ENCODE measurements around a stretch of chr22.

DNA sequence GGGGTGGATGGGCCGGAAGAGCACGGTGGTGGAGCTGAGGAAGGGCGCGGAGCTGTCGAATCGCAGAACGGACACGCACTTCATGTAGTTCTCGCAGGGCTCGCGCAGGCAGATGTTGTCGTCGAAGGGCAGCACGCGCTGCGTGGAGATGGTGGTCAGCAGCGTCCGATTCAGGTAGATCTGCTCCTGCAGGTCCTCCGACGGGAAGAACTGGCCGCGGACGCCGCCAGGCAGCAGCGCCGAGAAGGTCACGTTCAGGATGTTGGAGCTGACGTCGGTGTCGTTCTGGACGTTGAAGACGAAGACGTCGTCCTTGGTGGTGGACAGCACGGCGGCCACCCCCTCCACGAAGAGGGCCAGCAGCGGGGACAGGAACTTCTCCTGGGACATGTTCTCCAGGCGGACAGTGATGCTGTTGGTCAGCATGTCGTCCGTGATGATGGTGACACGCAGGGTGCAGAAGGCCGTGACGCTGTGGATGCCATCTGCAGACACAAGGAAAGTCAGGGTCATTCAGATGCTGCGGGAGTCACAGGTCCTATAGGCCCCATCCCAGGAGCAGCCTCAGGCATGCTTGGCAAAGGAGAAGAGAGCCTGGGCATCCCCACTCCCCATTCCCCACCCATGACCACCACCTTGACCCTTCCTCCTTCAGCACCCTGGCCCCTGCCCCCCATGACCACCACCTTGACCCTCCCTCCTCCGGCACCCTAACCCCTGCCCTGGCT is 73.4 kb downstream of the CELSR1 start:
- RRBS = 80% methylated on average over 1 of the region's 46 CpGs

- RRBS = 42% methylated on average over 3 of the region's 6 CpGs
These were observed 9.3 kb upstream of the CELSR1 start for GRCh38 chr22:46546659-46547184.

DNA sequence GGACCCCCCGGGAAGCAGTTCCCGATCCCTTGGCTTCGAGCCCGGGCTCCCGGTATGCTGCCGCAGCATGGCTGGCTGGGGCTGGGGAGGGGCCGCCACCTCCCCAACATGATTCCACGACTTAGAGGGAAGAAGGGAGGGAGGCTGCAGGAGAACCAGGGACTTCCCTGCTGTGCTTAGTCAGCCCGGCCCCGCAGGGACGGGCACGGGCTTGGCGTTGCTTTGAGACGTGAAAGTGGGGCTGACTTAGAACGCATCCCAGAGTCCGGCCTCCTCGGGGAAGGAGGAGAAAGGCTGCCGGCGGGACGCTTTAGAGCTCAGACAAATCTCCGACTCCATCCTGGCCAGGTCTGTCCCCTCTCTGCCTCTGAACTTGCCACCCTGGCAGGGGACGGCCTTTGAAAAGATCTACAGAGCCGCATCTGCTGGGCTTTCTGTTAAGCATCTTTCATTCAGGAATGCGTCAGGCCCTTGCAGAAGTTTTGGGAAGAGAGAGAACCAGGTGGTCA is 35.5 kb upstream of the GRAMD4 start:
- RRBS = 76% methylated on average over 7 of the region's 24 CpGs

- RRBS = no CpG with 5 or more reads among the region's 10 CpGs
These were observed 18.6 kb downstream of the GRAMD4 start for GRCh38 chr22:46638704-46639239.

DNA sequence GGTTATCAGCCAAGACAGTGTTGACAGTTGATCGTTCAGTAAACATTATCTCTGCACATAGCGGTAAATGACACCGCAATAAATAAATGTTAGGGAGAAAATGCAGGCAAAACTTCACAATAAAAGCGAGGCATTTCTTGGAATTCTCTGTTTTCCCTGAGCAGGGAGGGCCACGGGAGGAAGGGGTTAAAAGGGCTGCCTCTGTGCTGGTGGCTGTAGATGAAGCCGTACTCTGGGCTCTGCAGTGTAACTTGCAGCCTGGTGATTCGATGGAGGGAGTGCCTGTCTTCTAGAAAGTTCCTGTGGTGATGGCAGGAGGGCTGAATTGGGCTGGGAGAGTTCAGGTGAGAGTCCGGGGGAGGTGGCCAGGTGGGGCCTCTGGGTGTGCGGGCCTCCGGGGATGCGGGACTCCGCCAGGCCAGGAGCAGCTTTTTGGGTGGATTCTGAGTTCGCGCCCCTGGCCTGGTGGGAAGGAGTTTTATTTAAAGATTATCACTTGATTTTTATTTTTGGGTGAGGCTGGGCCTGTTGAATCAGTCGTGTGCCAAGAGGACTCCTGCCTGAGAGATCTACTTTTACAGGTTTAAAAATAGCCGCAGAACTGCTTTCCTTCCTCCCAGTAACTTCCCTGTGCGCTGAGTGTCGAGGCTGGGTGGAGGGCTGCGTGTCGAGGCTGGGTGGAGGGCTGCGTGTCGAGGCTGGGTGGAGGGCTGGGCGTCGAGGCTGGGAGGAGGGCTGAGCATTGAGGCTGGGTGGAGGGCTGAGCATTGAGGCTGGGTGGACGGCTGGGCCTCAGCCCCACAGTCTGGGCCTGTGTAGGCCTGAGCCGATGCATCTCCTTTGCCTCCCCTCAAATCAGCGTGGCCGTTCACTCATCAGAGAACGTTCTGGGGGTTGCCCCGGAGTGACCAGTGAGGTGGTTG is 29.7 kb downstream of the GRAMD4 start:
- RRBS = 84% methylated on average over 3 of the region's 30 CpGs

DNA sequence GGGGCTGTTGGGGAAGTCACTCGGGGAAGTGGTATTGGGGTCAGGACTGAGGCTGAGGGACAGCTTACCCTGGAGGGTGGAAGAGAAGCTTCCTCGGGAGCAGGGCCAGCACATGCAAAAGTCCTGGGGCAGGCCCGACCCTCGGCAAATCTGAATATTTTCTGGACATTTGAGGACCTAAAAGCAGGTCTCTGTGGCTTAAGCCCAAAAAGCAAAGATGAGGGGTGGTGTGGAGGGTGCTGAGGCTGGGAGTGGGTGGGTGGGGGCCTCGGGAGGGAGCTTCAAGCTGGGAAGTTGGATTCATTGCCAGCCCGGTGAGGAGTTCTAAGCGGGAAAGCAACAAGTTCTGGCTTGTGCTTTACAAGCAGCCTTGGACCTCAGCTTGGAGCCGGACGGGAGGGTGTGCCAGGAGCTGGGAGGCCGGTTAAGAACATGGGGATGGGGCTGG is 34.9 kb downstream of the GRAMD4 start:
- RRBS = 94% methylated on average over 3 of the region's 10 CpGs

DNA sequence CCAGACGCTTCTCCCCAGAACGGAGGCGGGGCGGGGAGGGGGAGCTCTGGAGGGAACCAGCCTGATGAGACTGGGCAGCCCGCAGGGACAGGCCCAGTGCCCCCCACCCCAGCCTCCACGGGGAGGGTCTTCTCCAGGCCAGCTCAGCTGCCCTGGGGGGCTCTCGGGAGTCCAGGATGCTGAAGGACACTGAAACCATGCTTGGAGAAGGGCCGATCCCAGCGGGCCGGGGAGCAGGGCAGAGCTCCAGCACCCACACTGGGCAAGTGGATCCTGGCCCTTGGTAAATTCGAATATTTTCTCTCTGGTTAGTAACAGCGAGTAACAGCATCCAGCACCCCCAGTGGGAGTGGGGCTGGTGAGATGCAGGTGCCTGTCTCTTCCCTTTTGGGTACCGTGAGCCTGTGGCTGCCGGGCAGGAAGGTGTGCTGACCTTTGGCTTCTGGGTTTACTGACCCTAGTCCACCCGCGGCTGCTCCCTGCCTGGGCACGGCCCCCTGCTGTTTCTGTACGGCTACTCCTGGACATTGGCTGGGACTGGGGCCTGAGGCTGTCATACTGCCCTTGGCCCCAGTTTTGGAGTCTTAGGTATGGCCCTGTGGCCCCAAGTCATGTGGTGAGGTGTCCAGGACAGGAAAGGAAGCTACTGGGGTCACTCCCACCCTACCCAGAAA is 35.9 kb downstream of the GRAMD4 start:
- RRBS = no CpG with 5 or more reads among the region's 18 CpGs

GRCh38 chr22:46673492-46673971 is 53.3 kb downstream of the GRAMD4 start:
- RRBS = no CpG with 5 or more reads among the region's 33 CpGs

DNA sequence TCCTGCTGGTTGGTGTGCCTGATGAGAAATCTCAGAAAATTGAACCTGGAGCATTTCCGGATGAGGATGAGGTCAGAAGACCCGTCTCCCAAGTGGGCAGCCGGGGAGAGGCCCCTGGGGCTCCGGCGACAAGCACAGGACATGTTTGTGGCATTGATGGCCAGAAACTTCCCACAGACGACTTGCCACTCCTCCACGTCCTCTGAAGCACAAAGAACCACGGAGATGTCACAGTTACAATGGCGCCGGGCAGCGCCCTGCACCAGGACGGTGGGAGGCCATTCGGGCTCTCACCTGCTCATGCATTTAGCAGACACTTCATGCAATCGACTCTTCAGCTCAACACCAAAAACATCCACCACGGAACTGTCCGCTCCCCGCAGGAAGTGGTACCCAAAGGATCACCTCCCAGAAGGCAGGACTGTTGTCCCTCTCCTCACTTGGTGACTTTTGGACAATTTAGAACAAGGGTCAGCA is 46.4 kb downstream of the CERK start:
- RRBS = no CpG with 5 or more reads among the region's 17 CpGs

- RRBS = no CpG with 5 or more reads among the region's 18 CpGs
These were observed 43.1 kb downstream of the CERK start for GRCh38 chr22:46694746-46695612.

DNA sequence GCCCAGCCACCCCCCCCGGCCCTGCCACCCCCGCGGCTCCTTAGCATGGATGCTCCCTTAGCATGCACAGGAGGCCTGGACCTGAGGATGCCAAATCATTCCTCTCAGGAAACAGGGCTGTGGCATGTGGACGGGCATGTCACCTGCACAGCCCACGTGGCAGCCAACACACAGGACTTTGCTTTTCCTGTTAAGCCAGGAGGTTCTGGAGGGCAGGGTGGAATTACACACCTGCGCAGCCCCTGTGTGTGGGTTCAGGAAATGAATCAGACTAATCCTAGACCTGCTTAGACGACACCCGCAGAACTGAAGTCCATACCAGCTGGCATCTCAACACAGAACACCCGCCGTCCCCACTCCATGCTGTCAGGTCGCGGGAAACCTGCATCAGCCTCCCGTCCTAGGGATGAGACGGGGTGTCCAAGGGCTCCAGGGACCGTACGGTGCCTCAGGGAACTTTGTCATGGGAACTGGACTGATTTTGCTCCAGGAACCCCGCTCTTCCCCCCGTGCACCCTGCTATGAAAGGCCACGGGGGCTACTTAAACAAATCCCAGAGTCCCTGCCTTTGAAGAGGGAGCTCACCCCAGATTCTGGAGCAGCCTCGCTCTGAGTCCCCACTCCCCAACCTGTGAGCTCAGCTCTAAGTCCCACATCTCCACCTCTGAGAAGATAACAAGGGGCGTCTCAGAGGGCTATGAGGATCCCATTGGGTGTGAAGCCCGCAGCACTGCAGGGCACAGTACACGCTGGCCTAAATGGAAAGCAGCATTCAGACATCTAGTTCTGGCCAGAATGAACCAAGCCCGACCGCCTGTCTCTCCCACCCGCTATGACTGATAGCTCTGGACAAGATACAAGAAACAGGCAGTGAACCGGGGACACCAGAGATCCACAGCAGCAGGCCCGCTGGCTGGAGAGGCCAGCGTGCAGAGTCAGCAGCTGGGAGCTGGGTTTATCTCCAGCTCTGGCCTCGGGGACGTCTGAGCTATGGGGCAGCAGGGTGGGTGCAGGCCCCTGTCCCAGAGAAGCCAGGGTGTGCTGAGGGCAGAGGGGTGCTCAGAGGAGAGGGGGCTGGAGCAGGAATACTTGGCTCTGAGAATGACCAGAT is 9.9 kb downstream of the CERK start:
- RRBS = no CpG with 5 or more reads among the region's 31 CpGs

DNA sequence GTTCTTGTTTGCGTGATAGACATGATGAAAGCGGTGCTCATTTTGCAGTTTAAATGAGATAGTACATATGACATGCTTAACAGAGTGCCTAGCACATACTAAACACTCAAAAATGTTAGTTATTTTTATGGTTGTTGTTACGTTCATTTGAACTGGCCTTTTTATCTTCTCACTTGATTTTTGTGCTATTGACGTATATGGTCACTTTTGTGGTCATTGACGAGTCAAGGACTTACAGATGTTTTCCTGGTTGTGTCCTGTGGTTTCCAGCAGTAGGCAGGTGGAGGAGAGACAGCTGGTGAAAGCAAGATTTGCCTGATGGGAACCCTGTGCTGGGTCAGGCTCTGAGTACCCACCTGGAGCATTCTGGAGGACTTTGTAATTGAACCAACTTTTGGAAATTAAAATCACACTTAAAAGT is 38.2 kb downstream of the TBC1D22A start:
- RRBS = no CpG with 5 or more reads among the region's 5 CpGs

GRCh38 chr22:46830355-46831139 is 68.1 kb downstream of the TBC1D22A start:
- RRBS = no CpG with 5 or more reads among the region's 11 CpGs

DNA sequence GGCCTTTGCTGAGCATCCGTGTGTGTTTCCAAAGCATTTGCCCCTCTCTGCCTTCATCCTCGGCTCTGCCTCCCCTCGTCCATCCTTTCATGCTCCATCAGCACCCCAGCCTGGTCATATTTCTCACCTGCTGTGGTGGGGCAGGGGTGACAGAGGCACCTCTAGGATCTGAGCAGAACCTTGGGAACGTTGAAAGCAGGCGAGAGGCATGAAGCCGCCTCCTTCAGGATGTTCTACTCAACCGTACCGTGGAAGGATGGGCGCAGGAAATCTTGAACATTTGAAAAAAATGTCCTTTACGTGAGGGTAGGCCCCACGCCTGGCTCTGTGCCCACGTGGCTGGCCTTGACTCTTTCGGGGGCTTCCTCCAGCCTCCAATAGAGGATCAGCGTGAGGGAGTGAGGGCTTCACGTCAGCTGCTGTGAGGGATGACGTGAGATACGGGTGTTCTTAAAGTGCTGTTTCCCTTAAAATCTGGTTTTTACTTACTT is 90.7 kb downstream of the TBC1D22A start:
- RRBS = no CpG with 5 or more reads among the region's 17 CpGs

- RRBS = no CpG with 5 or more reads among the region's 5 CpGs
These were observed 172.4 kb downstream of the TBC1D22A start for GRCh38 chr22:46934798-46935340.

GRCh38 chr22:46942572-46942880 is 180.1 kb downstream of the TBC1D22A start:
- RRBS = no CpG with 5 or more reads among the region's 8 CpGs

- RRBS = 88% methylated on average over 7 of the region's 32 CpGs
These were observed 392.2 kb downstream of the TBC1D22A start for GRCh38 chr22:47154451-47155327.

- RRBS = no CpG with 5 or more reads among the region's 21 CpGs
These were observed 7.8 kb downstream of the TAFA5 start for GRCh38 chr22:48497133-48497527.

DNA sequence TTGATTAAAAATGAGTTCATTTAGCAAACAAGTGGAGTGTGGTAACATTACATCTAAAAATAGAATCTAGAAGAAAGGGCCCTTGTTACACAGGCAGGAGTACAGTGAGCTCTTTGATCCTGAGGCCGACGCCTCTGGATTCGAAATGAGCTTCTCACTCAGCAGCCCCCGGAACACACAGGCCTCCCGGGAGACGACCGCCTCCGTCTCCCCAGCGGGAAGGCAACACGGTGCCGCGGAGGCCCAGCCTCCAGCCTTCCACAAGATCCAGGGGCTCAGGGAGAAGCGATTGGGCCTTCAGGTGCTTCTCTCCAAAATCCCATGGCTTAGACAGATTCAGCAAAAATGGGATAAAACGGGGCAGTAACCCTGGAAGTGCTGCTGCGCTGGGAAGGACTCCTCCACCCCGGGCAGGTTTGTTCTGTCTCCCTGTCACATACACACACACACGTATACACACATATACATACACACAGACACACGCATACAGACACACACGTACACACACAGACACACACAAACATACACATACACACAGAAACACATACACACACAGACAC is 379.0 kb downstream of the BRD1 start:
- RRBS = no CpG with 5 or more reads among the region's 19 CpGs

GRCh38 chr22:49450167-49450644 is 377.5 kb downstream of the BRD1 start:
- RRBS = no CpG with 5 or more reads among the region's 16 CpGs

All from GM06990 (cell line).